REH cell (cell line): ENCODE measurements around the genes OR11H12, OR4K2, OR4K1, OR4L1, TEP1, KLHL33 and APEX1.

- PRO-cap, result no peak
Measured at GRCh38 chr14:18600866-18601246, at the start of gene OR11H12. Gene OR11H12 (plus strand): TSS chr14:18601117.

- PRO-cap, result no peak
Measured at GRCh38 chr14:19874957-19875420, at the start of gene OR4K2. Gene OR4K2 (plus strand): TSS chr14:19875142.

GRCh38 chr14:19930577-19931103 lies at the start of gene OR4K1:
Gene OR4K1 (plus strand): TSS chr14:19930917.
- PRO-cap, result no peak

GRCh38 chr14:20059633-20060340 lies at the start of gene OR4L1:
Gene OR4L1 (plus strand): TSS chr14:20060045.
- PRO-cap, result no peak

DNA sequence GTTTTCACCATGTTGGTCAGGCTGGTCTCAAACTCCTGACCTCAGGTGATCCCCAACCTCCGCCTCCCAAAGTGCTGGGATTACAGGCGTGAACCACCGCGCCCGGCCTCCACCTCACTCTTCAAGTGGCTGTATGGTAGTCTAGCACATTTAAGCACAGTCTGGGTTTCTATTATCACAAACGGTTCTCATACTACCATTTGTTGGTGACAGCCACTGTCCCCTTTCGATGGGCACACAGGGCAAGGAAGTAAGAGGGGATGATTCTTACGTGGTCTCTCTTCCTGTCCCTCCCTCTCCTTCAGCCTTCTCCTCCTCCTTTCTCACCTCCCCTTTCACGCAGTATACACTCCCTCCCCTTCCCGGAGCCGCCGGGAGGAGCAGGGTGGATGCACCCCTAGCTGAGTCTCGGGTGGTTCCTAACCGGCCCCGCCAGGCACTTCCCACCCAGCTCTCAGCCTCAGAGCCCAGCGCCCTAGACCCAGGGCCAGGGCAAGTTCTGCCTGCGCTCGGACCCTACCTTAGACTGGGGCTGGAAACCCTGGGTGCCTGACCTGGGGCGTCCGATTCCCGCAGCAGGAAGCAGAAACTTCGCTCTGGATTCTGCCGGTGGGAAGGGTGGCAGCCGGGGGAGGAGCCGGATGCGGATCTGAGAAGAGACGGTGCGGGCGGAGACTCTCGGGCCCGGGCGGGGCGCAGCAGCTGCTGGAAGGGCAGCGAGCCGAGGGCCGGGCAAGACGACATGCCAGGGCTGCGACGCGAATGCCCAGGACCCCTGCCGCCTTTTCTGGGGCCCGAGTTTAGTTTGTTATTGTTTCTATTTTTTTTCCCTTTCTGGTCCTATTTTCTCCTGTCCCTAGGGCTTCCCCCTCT lies at the start of gene TEP1:
Gene TEP1 (minus strand): TSS at position 651 of the 873 bp plus-strand sequence.
- PRO-cap, result bidirectional peak, plus-strand start at position 178 of the sequence, minus-strand start at position 123 of the sequence; bidirectional peak, plus-strand start at position 735 of the sequence, minus-strand start at position 528 of the sequence

- PRO-cap, result no peak
Measured at GRCh38 chr14:20435903-20436335, at the start of gene KLHL33. Gene KLHL33 (minus strand): TSS chr14:20436166.

DNA sequence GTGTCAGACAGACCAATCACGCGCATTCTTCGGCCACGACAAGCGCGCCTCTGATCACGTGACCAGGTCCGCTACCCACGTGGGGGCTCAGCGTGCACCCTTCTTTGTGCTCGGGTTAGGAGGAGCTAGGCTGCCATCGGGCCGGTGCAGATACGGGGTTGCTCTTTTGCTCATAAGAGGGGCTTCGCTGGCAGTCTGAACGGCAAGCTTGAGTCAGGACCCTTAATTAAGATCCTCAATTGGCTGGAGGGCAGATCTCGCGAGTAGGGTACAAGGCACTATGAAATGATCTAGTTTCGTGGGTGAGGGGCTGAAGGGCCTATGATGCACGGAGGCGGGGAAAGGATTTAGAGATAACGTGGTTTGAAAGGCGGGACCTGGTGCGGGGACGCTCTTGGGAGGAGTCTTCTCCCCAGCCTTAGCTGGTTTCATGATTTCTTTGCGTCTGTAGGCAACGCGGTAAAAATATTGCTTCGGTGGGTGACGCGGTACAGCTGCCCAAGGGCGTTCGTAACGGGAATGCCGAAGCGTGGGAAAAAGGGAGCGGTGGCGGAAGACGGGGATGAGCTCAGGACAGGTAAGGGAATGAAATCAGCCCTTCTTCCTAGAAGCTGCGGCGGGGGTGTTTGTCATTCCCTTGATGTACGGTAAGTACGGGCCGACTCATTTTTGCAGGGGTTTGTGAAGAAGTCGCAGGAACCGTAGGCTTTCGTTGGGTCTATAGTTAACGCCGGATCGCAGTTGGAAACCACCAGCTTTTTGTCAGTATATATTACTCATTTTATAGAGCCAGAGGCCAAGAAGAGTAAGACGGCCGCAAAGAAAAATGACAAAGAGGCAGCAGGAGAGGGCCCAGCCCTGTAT lies at the start of gene APEX1:
Gene APEX1 (plus strand): TSS at position 100 of the 864 bp plus-strand sequence.
- PRO-cap, result bidirectional peak, plus-strand start at position 100 of the sequence, minus-strand start outside the sequence; bidirectional peak, plus-strand start at position 350 of the sequence, minus-strand start at position 292 of the sequence

- PRO-cap, result no peak
Measured at GRCh38 chr14:20479315-20479788, 10.1 kb downstream of the PNP start.

- PRO-cap, result no peak
Measured at GRCh38 chr14:20503847-20504342, 34.7 kb downstream of the PNP start.

- PRO-cap, result no peak
Measured at GRCh38 chr14:20633376-20633864, 8.1 kb downstream of the OR6S1 start.

DNA sequence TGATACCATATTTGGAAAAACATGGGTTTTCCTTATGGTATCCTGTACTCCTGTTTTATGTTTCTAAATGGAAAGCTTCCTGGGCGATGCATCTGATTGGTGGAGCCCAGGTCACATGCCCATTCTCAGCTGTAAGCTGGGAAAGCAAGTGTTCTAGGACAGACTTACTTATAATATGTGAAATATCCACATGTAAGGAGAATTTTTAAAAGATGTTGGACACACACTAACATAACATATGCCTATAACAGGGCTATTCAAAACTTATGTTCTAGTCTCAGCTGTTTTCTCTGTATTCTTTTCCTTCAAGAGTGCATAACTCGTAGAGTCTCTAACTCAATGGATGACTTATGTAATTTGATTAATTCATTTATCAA lies 4.3 kb upstream of the RNASE4 start:
- PRO-cap, result no peak

- PRO-cap, result bidirectional peak, plus-strand start at chr14:20682010, minus-strand start at chr14:20682015; unidirectional peak, minus-strand start at chr14:20682191
Measured at GRCh38 chr14:20681796-20682644, 2.3 kb upstream of the RNASE4 start.

DNA sequence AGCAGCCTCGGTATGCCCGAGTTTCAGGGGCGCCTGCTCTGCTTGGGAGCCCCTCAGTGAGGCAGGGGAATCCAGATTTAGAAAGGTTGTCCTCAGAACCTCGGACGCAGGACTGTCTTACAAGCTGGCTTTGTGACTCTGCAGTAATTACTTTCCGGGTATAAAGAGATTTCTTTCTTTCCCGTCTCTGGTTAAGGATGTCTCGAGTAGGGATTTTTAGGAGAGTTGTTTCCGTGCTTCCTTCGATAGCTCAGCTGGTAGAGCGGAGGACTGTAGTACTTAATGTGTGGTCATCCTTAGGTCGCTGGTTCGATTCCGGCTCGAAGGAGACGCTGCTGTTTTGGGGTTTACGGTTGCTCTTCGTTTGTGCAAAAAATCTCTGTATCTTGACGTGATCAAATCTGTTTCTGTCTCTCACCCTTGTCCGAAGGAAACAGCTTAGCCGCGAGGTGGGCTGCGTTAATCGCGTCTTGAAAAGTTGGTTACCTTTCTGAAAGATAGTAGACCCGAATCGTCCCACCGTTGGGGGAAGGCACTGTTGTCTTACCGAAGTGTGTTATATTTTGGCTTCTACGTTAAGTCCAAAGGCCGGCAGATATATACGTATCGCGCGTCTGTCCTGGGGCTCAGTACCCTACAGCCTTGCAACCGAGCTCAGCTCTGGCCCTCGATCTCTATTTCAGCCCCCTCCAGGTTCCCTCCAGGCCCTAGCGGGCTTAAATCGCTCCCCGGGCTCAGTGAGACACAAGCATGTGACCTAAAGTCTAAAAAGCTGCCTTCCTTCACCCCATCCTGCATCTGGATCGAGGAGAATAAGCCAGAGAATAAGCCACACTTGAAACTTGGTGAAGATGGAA lies 1.1 kb upstream of the RNASE4 start:
- PRO-cap, result bidirectional peak, plus-strand start at position 234 of the sequence, minus-strand start at position 140 of the sequence; bidirectional peak, plus-strand start outside the sequence, minus-strand start at position 662 of the sequence

DNA sequence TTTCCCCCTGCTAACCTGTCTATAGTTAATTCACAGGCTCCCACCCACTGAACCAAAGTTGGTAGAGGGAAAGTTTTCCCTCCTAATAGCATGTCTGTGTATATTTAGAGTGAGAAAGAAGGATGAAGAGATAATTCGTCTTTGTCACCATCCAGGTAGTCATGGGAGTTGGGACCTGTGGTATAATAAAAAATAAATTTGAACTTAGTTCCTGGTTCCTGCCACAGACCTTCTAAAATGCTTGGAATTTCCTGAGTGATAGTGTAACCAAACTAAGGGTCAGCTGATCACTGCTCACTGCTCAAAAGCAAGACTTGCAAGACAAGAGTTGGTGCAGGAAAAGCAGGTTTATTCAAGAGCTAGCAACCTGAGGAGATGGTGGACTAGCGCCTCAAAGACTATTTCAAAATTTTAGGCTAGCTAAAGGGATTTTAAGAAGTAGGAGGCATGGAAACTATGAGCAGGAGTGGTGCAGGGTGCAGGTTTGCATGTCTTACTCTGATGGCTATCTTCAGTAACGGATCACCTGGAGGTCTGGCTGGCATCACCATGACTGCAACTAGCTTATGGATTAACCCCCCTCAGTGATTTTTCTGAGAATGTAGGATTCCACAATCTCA lies 19.1 kb downstream of the ANG start:
- PRO-cap, result no peak

- PRO-cap, result no peak
Measured at GRCh38 chr14:20714587-20715404, 26.2 kb downstream of the ANG start.

DNA sequence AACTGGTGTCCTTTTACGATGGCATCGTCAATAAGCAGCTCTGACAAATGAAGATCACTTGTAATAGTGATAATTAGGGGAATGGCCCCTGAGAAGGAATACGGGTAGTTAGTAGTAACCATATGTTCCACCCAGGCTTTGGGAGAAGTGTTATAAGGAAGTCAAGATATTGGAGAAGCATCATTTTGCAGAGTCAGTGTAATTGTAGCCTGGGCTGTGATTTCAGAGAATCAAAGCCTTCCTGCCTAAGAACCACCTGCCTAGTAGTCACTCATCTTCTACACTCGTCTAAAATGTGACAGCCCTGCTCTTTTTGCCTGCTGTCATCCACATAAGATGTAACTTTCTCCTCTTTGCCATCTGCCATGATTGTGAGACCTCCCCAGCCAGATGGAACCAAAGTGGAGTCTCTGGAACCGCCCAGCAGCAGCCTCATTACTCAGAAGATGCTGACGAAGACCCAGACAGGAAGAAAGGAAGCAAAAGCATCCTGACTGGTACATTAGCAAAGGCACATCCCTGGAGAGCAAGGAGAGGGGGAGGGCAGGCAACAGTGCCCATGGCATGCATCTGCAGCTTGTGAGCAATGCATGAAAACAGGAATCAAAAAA lies 12.6 kb upstream of the EDDM3A start:
- PRO-cap, result no peak

DNA sequence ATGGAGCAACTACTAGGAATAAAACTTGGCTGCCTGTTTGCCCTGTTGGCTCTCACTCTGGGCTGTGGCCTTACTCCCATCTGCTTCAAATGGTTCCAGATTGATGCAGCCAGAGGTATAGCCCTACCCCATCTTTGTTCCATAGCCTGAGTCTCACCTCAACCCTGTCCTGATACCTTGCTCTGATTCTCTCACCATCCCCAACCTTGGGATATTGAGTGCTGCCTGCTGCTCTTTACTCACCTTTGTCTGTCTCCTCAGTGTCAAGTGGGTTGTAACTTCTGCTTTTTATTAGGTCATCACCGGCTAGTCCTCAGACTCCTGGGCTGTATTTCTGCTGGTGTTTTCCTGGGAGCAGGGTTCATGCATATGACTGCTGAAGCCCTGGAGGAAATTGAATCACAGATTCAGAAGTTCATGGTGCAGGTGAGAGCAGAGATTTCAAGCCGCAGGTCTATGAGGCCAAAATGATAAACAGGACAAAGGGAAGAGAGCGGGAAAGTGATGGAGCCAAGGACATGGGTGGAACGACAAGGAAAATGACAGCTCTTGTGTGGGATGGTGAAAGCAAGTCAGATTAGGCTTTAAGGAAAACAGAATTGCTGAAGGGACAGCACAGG lies 464 bp downstream of the SLC39A2 start:
- PRO-cap, result no peak

- PRO-cap, result bidirectional peak, plus-strand start at chr14:21071073, minus-strand start at chr14:21071094; bidirectional peak, plus-strand start at chr14:21071526, minus-strand start at chr14:21071497; bidirectional peak, plus-strand start at chr14:21071719, minus-strand start at chr14:21071721; bidirectional peak, plus-strand start at chr14:21071776, minus-strand start at chr14:21071750
Measured at GRCh38 chr14:21070986-21072044, 1.2 kb downstream of the ARHGEF40 start.

GRCh38 chr14:21077969-21078495 lies 7.9 kb downstream of the ARHGEF40 start:
- PRO-cap, result no peak

- PRO-cap, result no peak
Measured at GRCh38 chr14:21092256-21093299, 5.9 kb downstream of the ZNF219 start.